Cardiac muscle cell (in vitro differentiated cells and primary cell): ENCODE measurements around a stretch of chr1.

GRCh38 chr1:16112035-16112470 is 38.6 kb upstream of the FAM131C start:
- RAMPAGE, long total RNA = no peak
- RRBS = no CpG with 5 or more reads among the region's 10 CpGs

GRCh38 chr1:16145863-16146726 is 9.8 kb downstream of the EPHA2 start:
- RAMPAGE, long total RNA = no peak
- RRBS = 6% methylated on average over 3 of the region's 39 CpGs

DNA sequence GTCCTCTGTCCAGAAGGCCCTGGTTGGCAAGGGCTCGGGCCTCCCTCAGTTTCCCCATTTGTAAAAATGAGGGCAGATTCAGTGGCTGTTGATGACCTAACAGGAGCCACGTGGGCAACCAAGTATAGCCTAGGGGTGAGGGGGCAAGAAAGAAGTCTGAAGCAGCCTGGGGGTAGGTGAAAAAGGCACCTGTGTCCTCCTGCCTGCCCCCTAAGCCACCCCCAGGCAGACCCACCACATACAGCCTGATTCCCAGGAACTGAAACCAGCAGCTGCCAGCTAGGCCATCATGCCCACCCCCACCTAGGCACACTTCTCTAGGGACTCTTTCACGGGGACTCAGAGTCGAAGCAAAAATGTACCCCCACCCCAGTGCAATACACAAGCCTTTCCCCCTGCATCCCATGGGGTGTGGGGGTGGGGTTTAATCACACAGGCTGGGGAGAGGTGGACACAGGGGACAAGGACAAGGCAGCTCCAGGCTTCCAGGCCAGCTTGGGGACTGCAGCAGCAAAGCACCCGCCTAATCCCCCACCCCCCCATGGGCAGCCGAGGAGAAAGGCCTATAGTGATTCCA is 2.2 kb downstream of the EPHA2 start:
- RAMPAGE, long total RNA = no peak
- RRBS = no CpG with 5 or more reads among the region's 6 CpGs

DNA sequence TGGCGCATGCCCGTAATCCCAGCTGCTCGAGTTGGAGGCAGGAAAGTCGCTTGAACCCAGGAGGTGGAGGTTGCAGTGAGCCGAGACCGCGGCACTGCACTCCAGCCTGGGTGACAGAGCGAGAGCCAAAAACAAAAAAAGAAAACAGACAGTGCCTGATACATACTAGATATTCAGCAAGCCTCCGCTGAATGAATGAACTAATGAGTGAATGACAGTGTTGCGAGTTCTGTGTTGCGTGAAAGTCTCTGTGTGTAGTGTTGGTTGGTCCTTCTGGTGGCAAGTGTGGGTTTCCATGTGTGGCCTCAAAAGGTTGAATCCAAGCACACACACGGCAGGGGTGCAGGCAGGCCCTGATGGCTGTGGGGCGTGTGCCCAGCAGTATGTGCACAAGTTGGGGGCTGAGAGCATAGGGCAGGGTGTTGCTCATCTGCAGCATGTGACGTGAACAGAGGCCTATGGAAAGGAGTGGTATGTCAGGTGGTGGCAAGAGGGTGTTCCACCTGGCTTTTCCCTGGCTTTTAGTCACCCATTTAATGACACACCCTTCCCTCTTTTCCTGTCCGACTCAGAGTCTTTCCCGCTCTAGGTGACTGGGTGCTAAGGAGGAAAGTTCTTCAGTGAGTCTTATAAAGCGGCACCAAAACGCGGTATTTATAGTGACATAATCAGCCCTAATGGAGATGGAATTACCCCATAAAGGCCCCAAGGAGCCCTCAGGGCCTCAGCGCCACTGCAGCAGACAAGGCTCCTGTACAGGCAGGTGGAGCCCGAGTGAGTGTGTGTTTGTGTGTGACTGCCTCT is 3.0 kb upstream of the EPHA2 start:
- RAMPAGE, long total RNA = no peak
- RRBS = no CpG with 5 or more reads among the region's 21 CpGs

- RAMPAGE, long total RNA = no peak
- RRBS = no CpG with 5 or more reads among the region's 16 CpGs
Measured at GRCh38 chr1:16163920-16164741, 8.3 kb upstream of the EPHA2 start.

- RAMPAGE, long total RNA = no peak
- RRBS = no CpG with 5 or more reads among the region's 9 CpGs
Measured at GRCh38 chr1:16208220-16208708, 4.2 kb downstream of the ARHGEF19 start.

- RAMPAGE, long total RNA = no peak
- RRBS = no CpG with 5 or more reads among the region's 7 CpGs
Measured at GRCh38 chr1:16248380-16249174, 11.6 kb upstream of the CPLANE2 start.

GRCh38 chr1:16342566-16343031 is 9.7 kb downstream of the FBXO42 start:
- RAMPAGE, long total RNA = no peak
- RRBS = no CpG with 5 or more reads among the region's 3 CpGs

GRCh38 chr1:16371748-16372274 is 4.8 kb downstream of the SZRD1 start:
- RAMPAGE, long total RNA = no peak
- RRBS = no CpG with 5 or more reads among the region's 9 CpGs

- RAMPAGE, long total RNA = no peak
- RRBS = no CpG with 5 or more reads among the region's 13 CpGs
Measured at GRCh38 chr1:16394985-16395388, 27.9 kb downstream of the SZRD1 start.

- RAMPAGE, long total RNA = no peak
- RRBS = no CpG with 5 or more reads among the region's 8 CpGs
Measured at GRCh38 chr1:16395389-16396398, 28.7 kb downstream of the SZRD1 start.

DNA sequence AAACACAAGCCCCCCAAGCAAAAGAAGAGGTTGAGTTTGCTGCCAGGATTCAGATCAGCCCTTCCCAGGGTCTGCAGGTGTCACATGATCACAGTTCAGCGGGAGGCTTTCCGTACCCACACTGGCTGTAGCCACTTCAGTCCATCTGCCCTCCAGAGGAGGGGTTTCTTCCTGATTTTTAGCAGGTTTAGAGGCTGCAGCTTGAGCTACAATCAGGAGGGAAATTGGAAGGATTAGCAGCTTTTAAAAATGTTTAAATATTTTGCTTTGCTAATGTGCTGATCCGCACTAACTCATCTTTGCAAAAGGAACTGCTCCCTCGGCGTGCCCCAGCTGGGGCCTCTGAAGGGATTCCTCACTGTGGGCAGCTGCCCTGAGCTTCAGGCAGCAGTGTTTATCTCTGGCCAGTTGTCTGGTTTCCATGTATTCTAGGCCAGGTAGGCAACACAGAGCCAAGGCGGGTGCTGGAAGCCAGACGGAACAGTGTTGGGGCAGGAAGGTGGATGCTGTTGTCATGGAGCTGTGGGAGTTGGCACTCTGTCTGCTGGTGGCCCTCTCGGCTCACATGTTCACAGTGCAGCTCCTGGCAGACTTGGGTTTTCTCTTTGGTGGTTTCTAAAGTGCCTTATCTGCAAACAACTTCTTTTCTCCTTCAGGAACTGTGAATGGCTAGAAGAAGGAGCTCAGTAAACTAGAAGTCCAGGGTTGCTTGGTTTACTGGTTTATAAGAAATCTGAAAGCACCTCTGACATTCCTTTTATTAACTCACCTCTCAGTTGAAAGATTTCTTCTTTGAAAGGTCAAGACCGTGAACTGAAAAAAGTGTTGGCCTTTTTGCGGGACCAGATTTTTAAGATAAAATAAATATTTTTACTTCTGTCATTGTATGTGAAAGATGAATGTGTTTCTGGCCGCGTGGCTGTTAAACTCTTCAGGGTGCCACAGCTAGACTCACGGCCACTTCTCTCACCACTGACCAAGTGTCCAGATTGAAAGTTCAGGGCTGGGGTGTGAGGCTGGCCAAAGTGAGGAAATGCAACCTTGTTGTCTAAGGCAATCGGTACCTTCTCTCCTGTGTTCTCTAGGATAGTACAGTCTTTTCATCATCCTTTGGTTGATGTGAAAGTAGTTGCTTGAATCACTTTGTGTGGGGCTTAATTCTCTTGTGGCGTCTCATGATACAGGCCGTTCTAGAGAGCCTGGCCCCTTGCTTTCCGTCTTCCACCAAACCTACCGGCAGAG is 19.1 kb downstream of the NECAP2 start:
- RAMPAGE, long total RNA = no peak
- RRBS = no CpG with 5 or more reads among the region's 18 CpGs

DNA sequence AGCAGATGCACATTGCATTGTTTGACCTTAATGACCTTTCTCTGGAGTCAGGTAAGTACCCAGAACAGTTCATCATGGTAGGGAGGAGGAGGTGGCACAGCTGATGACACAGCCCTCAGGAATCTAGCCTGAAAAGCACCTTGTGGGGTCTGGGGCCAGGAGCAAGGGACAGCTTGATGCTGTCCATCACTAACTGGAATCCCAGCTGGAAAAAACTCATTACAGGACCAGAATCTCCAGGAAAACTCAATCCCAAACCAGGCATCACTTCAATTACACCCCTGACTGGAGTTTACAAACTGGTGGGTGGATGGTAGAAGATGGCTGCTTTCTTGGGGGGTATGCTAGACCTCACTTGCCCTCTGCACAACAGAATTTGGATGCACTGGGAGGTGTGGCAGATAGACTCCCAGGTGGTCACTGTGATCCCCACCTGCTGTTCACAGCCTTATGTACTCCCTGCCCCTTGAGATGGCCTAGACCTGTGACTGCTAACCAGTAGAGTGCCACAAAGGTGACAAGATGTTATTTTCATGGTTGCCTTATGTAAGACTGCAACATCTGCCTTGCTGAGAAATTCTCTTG is 21.4 kb downstream of the NECAP2 start:
- RAMPAGE, long total RNA = no peak

DNA sequence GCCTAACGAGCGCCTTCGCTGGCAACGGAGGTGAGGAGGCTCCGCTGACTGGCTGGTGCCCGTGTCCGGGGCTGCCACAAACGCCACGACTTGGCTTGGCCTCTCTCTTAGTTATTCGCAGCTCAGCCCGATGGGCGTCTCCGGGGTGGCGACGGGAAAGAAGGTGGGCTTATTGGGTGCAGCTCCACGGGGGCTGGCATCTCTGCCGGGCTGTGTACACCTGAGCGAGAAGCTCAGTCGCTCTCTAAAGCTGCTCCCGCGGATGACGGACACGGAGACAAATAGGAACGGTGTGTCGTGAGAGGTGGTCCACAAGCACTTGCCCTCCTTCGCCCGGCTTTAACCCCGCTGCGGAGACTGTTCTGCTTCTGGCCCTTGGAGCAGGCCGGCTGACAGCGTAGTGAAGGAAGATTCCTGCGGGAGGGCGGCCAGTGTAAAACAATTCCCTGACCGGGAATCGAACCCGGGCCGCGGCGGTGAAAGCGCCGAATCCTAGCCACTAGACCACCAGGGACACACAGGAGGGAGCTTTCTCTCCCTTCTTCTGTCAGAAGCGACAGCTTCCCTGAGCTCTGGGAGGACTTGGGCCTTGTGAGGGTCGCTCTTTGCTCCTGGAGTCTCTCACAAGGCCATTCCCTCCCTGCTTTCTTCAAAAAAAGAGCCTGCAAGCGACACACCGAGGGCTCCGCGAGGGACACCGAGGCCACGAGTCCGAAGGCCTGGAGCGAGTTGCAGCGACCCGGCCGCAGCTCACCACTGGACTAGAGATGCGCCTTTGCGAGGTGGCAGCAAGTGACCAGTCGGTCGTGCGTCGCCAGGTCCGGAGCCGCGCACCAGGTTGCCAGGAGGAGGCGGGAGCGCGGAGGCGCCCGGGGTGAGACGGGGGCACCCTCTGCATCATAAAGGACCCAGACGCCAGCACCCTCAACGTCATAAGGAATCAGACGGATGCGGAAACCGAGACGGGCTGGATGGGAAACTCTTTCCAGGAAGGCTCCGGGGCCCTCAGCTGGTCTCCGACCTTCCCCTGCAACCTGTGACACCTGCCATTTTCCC is 94.6 kb downstream of the NECAP2 start:
- RAMPAGE, long total RNA = no peak
- RRBS = 7% methylated on average over 11 of the region's 77 CpGs

GRCh38 chr1:16637973-16638800 is 197.7 kb downstream of the NECAP2 start:
- RAMPAGE, long total RNA = no peak
- RRBS = no CpG with 5 or more reads among the region's 6 CpGs

- RAMPAGE, long total RNA = no peak
- RRBS = no CpG with 5 or more reads among the region's 15 CpGs
Measured at GRCh38 chr1:16727036-16727643, 194.6 kb upstream of the CROCC start.

DNA sequence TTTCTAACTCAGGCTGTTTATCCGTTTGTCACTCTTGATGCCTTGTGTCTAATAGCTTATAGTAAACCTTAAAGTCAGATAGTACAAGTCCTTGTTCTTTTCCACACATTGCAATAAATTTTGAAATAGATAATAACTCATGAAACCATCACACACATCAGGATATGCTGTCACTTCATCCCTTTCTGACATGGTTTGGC is 186.4 kb upstream of the CROCC start:
- RAMPAGE, long total RNA = no peak
- RRBS = no CpG with 5 or more reads among the region's 1 CpG

- RAMPAGE, long total RNA = no peak
- RRBS = no CpG with 5 or more reads among the region's 3 CpGs
Measured at GRCh38 chr1:16869722-16870053, 52.0 kb upstream of the CROCC start.

- RAMPAGE, long total RNA = no peak
- RRBS = 87% methylated on average over 6 of the region's 14 CpGs
Measured at GRCh38 chr1:16955673-16956339, 24.6 kb downstream of the MFAP2 start.

DNA sequence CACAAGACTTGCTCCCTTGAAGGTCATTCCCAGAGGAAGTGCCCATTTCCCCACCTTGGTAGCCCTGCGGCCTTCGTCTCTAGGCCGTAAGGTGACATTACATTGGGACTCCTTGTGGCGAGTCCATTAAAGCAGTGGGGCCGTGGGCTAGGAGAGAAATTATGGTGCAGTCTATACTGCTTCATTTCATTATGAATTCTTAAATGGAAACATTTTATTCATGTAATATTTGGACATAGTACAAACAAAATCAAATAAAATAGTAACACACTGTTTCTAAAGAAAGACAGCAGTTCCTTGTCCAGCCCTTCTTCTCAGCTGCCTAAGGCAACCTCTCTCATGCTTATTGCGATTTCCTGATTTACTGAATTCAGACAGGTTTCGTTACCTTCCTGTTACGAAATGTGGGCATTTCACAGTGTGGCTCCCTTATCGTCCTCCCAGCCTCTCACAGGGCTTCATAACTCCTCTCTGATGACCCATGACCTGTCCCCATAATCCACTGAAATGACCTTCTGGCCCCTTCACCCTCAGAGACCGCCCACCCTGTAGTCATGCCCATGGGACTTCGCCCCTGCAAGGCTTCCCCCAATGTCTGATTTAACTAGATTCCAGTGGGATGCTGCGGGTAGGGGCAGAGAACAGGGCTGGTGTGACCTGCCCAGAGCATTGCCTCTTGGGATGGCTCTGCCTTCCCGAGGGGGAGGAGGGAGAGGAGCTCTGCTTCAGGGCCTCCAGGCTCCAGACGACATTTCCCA is 20.8 kb downstream of the PADI2 start:
- RAMPAGE, long total RNA = no peak
- RRBS = no CpG with 5 or more reads among the region's 14 CpGs